Pericardium fibroblast (primary cell): ENCODE data around the gene ILF3.

- RAMPAGE, long total RNA = no peak
These were observed 6.9 kb upstream of the ICAM4 start for GRCh38 chr19:10279711-10280383.

- RAMPAGE, long total RNA = no peak
These were observed 5.6 kb downstream of the ICAM5 start for GRCh38 chr19:10295137-10295908.

DNA sequence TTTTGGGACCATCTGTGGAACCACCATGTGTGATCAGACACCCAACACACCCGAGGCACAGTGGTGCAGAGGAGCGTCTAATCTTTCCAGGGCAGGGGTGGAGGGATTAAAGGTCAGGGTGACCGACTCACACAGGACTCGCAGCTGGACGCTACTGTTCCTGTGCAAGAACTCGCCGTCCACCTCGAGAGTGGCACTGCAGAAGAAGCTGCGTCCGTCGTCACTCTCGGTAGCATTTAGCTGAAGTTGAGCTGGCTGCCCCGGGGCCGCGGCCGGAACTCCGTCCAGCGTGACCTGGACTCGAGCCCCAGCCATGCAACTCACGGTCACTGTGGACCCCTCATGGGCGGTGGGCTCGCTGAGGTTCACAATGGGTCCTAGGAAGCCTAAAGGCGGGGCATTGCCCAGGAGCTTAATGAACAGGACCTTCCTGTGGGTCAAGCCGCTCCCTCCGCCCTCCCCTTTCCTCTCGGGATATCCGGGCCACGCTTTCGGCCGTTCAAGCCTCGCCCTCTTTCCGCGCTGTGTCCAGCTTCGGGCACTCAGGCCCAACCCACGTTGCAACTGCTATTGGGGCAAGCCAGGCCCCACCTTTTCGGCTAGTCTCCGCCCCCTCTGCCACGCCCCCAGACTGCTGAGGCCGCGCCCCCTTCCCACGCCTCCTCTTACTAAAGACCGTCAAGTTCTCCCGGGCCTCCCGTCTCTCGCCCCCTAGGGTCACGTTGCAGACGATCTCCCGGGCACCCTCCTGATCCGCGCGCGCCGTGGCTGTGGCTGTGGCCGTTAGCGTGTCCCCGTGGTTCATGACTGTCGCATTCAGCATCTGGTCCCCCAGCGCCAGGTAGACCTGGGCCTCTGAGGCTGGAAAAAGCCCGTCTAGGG, 1.3 kb upstream of the RAVER1 start:
- RAMPAGE, long total RNA = start-site peak on the minus strand centred at position 425 of the sequence, 39 bp wide, 37 and 27 reads in 2 replicates

DNA sequence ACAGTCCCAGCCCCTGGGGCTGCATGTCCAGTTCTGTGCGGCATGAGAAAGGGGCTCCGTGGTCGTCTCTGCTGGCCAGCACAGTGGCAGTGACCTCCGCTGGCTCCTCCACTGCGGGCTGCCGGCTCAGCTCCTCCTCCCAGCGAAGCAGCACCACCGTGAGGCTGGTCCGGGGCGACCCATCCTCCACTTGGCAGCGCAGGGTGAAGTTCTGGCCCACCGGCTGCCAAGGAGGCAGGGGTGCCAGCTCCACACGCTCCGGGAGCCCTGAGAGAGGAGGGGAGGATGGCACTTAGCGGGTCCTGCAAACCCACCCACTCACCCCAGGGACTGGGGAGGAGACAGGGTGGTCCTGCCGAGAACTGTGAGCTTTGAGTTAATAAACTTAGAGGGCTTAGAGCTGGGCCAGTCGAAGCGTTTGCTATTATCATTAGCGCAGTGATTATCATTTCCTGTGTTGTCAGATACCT, 2.4 kb upstream of the RAVER1 start:
- RAMPAGE, long total RNA = no peak

- RAMPAGE, long total RNA = no peak
These were observed 2.1 kb upstream of the CDC37 start for GRCh38 chr19:10405463-10405879.

GRCh38 chr19:10419201-10419414, 1.2 kb upstream of the PDE4A start:
- RAMPAGE, long total RNA = no peak

GRCh38 chr19:10452565-10453426, 32.5 kb downstream of the PDE4A start:
- RAMPAGE, long total RNA = no peak

- RAMPAGE, long total RNA = no peak
These were observed 931 bp downstream of the KRI1 start for GRCh38 chr19:10564723-10565435.

- RAMPAGE, long total RNA = no peak
These were observed 763 bp downstream of the CDKN2D start for GRCh38 chr19:10568028-10568403.

GRCh38 chr19:10621957-10622672, 3.2 kb upstream of the SLC44A2 start:
- RAMPAGE, long total RNA = no peak

- RAMPAGE, long total RNA = no peak
These were observed 478 bp downstream of the SLC44A2 start for GRCh38 chr19:10625869-10626193.

DNA sequence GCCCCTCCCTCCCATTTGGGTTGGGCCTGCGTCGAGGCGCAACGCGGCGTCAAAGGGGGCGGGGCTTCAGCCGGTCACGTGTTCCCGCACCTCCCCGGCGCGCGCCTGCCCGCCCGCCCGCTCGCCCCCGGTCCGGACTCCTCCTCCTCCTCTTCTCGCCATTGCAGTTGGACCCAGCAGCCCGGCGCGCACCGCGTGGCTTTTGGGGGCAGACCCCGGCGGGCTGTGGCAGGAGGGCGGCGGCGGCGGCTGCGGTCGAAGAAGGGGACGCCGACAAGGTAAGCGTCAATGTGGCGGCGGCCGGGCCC, at the start of gene ILF3:
TSS of gene ILF3 (plus strand) at position 137 of the 308 bp plus-strand sequence.
- RAMPAGE, long total RNA = start-site peak on the plus strand centred at position 152 of the sequence, 25 bp wide, 370 and 169 reads in 2 replicates

DNA sequence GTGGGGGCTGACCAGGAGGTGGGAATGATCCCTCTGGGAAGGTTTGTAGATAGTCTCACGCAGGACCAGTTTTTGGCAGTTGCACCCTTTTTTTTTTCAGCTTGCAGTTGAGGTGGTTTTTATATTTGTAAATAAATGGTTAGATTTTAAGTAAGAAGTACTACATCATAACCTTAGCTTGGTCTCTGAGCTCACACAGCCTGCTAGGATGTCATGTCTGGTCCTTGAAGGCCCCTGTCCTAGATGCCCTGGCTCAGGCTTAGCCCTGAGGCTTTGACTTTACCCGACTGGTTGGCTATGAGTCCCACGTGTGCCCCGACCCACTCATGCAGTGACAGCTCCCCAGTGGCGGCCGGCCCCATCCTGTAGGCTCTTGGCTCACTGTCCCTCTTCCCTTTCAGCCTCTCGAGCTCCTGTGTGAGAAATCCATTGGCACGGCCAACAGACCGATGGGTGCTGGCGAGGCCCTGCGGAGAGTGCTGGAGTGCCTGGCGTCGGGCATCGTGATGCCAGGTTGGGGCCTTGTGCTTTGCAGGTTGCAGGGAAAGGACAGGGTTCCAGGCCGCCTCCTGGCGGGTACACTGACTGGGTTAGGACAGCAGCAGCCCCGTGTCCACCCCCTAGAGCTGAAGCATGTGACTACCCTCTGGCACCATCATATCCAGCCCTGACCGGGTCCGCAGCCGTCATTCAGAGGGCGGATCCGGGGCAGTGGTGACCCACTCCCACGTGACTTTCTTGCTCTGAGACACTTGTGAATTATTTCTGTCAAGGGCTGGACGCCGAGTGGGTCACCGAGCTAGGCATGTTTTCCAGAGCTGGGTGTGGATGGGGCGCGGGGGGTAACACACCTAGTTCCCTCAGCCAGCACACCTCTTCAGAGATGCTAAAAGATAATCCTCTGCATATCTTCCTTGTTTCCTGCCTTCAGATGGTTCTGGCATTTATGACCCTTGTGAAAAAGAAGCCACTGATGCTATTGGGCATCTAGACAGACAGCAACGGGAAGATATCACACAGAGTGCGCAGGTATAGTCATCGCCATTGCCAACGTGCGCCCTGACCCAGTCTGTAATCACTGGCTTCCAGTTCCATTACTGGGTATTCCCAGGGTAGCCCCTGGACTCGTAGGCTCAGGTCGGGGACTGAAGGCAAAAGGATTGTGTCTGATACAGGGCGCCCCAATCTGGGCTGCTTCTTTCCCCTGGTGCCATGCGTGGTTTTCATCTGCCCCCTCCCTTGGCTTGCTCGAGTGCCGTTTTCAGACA, 21.4 kb upstream of the QTRT1 start:
- RAMPAGE, long total RNA = no peak

- RAMPAGE, long total RNA = no peak
These were observed 15.5 kb upstream of the QTRT1 start for GRCh38 chr19:10685557-10686290.

- RAMPAGE, long total RNA = no peak
These were observed 6.6 kb upstream of the QTRT1 start for GRCh38 chr19:10694312-10695423.

DNA sequence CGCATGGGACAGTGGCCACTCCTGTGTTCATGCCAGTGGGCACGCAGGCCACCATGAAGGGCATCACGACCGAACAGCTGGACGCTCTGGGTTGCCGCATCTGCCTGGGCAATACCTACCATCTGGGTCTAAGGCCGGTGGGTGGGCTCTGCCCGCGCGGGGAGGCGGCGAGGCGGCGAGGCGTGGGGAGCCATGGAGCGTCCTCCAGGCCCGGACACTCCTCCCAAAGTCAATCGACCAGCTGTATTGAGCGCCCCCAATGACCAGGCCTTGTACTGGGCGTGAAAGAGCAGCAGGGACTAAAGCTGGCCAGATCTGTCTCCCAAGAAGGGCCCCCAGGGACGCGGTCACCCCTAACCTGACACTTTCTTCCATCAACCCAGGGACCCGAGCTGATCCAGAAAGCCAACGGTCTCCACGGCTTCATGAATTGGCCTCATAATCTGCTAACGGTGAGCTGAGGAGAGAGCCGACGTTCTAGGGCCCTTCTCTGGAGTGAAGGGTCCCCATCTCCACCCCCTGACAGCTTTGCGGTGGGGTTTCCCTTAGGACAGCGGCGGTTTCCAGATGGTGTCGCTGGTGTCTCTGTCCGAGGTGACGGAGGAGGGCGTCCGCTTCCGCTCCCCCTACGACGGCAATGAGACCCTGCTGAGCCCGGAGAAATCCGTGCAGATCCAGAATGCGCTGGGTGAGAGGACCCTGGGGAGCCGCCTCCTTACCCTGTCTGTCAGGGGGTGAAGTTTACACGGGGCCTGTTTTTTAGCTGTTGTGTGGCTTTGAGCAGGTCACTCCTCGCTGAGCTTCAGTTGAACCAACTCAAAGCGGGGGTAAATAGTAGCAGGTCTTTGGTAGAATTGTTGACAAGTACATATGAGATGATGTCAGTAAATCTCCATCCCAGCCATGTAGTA, 583 bp downstream of the QTRT1 start:
- RAMPAGE, long total RNA = no peak

DNA sequence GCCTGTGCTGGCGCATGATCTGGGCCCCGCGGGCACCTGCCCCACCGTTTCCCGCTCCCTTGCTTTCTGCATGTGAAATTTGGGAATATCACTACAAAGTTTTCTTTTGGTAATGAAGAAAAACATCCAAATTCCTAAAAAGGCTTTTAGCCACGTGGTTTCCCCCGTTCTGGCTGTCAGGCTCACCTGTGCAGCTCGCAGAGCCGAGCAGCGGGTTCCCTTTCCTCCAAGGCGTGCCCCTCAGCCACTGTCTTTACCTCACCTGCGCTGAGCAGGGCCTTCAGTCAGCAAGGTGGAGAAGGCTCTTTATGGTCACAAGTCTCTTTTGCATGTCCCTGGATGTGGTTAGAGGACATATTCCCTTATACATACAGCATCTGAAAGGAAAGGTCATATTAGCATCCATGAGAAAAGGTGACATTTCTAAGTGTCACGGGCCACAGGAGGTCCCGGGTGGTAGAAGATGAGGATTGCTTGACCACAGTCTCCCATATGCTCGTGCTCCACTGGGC, 23.8 kb downstream of the SMARCA4 start:
- RAMPAGE, long total RNA = no peak

DNA sequence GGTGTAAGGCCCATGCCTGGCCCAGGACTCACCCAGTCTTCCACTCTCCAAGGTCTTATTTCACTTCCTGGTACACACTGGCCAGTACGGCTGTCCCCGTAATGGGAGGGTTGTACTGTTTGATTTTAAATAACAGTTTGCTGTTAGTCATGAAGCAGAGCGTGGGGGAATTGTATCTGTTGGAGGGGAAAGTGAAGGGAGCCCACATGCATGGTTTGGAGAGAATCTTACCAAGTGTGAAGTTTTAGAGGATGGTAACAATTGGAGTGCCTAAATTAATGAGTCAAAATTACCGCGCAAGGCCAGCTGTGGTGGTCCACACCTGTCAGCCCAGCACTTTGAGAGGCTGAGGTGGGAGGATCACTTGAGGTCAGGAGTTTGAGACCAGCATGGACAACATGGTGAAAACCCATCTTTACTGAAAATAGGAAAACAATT, 46.8 kb upstream of the LDLR start:
- RAMPAGE, long total RNA = no peak

- RAMPAGE, long total RNA = no peak
These were observed 22.1 kb downstream of the SPC24 start for GRCh38 chr19:11133333-11133995.

DNA sequence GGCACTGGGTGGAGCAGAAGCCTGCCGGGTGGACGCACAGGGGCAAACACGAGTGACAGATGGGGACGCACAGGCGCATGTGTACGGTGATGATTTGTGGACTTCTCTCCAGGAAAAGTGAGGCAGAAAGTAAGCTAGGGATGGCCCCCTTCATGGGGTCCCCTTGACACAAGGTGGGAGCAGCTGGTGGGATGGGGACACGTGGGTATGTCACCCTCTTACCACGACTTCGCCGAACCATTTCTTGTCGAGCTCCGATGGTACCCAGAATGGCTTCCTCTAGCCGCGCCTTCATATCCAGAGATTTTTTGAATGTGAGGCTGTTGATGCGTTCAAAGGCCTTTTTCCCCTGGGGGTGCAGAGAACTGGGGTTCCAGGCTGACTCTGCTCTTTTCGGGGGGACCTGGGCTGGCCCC, 18.2 kb upstream of the KANK2 start:
- RAMPAGE, long total RNA = no peak